ENCODE measurements around a stretch of chr6.

DNA sequence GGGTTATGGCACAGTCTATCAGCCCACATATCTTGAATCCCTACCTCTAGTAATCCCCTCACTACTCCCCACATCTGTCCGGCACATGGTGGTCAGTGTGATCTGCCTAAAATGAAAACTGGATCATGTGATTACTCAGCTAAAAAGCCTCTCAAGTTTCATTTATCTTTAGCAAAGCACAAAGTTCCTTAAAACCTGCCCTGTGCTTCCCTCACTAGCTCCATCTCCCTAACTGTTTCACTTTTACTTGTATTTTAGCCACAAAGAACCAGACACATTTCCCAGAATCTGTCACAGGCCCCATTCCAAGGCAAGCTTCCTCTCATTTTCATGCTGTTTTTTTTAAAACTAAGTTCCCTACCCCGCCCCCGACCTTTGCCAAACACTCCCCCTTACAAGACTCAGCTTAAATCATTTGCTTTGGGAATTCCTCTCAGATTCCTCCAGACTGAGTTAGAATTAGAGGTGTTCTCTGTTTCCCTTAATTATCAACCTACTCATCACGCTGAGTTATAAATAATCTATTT, 8.9 kb upstream of the IGF2R start:
- PRO-cap = no peak

- PRO-cap = no peak
These were observed 14.3 kb downstream of the IGF2R start for GRCh38 chr6:159983004-159983773.

GRCh38 chr6:159999024-159999603, 30.2 kb downstream of the IGF2R start:
- PRO-cap = no peak

DNA sequence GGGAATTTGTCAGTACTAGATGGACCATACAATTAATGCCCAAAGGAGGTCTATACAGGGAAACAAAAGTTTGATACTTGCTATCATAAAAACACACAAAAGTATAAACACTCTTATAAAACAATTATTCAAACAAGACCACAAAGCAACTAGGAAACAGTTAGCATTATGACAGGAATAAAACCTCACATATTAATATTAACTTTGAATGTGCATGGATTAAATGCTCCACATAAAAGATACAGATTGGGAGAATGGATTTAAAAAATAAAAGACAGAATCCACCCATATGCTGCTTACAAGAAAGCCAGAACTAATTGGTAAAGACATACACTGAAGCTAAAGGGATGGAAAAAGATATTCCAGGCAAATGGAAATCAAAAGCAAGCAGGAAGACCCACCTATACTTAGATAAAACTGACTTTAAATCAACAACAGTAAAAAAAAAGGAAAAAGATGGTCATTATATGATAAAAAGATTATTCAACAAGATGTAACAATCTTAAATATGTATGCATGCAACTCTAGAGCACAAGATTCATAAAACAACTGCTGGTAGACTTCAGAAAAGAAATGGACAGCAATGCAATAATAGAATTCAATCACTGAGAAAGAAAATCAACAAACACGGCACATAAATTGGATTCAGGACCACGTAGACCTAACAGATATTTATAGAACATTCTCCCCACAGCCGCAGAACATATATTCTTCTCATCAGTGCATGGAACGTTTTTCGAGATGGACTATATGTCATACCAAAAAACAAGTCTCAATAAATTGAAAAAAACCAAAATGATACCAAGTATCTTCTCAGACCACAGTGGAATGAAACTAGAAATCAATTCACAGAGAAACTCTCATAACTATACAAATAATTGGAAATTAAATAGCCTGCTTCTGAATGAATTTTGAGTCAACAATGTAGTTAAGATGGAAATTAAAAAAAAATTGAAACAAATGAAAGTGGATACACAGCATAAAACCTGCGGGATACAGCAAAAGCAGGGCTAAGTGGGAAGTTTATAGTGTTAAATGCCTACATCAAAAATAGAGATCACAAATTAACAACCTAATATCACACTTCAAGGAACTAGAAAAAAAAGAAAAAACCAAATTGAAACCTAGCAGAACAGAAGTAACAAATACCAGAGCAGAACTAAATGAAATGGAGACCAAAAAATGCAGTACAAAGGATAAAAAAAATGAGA, 49.3 kb downstream of the IGF2R start:
- PRO-cap = no peak

DNA sequence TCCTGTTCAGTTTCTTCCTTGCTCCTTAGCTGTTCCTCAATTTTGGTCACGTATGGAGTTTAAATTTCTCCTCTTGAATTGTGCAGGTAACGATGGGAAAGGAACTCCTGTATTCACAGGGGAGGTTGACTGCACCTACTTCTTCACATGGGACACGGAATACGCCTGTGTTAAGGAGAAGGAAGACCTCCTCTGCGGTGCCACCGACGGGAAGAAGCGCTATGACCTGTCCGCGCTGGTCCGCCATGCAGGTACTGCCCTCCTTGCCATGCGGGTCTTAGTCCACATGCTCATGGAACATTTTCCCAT, 71.5 kb downstream of the IGF2R start:
- PRO-cap = no peak

- PRO-cap = no peak
These were observed 74.0 kb downstream of the IGF2R start for GRCh38 chr6:160042698-160043402.

DNA sequence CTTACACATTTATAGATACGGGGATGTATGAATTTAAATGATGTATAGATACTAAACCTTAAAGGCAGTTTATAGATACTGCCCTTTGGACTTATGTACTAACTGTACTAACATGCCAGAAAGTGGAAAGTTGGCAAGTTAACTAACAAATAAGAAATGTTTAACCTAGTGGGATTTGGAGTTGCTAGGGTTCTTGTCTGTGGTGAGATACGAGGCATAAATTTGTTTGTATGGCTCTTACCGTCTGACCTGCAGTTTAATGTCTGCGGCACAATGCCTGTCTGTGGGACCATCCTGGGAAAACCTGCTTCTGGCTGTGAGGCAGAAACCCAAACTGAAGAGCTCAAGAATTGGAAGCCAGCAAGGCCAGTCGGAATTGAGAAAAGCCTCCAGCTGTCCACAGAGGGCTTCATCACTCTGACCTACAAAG, 62.9 kb upstream of the SLC22A1 start:
- PRO-cap = no peak

- PRO-cap = no peak
These were observed 27.6 kb upstream of the SLC22A1 start for GRCh38 chr6:160093852-160094497.

- PRO-cap = no peak
These were observed 42.6 kb upstream of the SLC22A2 start for GRCh38 chr6:160301269-160301603.

DNA sequence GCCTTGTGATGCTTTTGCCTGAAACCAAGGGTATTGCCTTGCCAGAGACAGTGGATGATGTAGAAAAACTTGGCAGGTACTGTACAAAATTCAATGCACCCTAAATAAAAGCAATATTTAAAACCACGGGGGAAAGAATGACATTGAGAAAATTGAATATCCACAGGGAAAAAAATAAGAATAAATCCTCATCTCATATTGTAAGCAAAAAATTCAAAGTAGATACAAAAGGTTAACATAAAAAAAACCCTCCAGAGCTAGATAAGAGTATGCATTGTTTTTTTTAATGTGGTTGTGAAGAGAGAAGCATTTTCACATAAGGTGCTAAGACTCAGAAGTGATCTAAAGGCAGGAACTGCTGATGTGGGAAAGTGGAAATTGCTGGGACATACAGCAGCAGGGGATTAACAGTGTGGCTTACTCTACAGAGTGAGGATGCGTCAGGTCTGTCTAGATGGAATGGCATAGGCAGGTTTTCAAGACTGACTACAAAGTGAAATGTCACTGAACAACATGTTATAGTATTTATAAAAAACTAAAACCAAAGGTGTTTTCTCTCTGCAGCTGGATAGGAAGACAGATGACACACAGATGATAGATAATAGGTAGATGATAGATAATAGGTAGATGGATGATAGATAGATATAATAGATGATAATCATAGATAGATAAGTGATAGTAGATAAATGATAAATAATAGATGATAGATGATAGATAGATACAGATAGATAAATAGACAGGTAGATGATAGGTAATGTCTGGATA, 99.7 kb downstream of the SLC22A3 start:
- PRO-cap = no peak

- PRO-cap = no peak
These were observed 153.0 kb downstream of the LPA start for GRCh38 chr6:160510876-160511662.

GRCh38 chr6:160707238-160707476, 5.1 kb downstream of the PLG start:
- PRO-cap = no peak

DNA sequence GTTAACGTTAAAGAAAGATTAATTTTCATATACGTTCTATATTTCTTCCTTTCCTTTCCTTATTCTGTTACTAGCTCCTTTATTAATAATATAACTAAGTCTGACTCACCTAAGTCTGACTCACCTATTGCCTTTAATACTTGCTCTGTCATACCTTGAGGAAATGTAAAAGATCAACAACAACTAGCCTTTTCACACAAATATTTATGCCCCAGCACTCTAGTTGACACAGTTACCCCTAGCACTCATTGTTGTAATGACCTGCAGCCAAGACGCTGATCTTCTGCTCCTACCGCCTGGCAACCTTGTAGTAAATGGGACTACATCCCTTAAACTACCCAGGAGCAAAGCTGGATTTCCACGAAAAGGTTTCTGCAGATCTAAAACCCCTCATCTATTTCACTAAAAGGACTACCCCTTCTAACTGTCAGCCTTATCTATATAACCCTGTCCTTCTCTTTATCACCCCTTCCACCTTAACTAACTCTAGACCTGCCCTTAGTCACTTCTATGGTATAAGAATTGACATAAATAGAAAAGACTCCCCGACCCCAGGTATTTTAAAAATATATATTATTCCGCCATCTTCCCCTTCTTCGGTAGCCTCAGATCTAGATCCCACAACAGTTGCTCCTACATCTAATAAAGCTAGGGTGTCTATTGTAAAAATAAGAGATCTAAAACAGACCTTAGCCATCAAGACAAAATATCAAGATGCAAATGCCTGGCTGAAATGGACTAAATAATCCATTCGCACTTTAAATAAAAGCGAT, 90.1 kb downstream of the PLG start:
- PRO-cap = no peak

GRCh38 chr6:161272422-161273195, 1.3 kb downstream of the AGPAT4 start:
- PRO-cap = unidirectional peak, plus-strand start at chr6:161272893

DNA sequence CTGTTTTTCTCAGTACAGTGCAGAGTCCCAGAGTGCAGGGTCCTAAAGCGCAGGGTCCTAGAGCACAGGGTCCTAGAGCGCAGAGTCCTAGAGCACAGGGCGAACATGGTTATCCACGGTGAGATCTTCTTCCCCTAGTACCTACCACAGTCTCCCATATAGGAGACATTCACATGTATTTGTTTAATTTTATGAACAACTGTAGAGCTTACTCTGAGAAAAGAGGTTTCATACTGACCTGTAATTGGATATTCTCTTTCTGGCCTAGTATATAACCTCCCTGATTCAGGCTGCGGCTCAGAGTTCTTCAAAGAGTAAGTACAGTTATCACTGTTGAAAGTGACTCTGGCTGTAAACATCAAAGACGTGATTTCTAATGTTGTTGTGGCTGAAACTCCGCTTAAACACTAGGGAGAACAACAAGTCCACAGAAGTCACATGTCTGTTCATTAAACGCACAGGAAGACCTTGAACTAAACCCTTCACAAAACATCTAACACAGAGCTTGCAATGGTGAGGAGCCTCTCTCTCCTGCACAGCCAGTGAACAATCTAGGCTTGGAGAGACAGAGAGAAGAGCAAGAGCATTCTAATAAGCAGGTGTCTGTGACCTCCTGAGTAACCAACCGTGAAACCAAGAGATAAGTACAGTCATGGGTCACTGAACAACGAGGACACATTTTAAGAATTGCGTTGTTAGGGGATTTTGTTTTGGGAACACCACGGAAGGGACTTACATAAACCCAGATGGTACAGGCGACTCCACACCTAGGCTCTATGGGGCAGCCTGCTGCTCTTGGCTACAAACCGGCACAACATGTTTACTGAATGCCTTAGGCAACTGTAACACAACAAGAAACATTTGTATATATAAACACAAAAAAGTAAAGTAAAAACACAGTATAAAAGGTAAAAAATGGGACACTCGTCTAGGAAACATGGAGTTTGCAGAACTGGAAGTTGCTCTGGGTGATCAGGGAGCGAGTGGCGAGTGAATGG, 249.3 kb downstream of the PRKN start:
- PRO-cap = no peak

- PRO-cap = no peak
These were observed 57.3 kb downstream of the PRKN start for GRCh38 chr6:162670136-162670837.

- PRO-cap = no peak
These were observed 29.2 kb downstream of the PRKN start for GRCh38 chr6:162698370-162698838.

GRCh38 chr6:163053894-163054471, 326.2 kb downstream of the PACRG start:
- PRO-cap = no peak

GRCh38 chr6:163231926-163232550, 182.5 kb upstream of the QKI start:
- PRO-cap = no peak

DNA sequence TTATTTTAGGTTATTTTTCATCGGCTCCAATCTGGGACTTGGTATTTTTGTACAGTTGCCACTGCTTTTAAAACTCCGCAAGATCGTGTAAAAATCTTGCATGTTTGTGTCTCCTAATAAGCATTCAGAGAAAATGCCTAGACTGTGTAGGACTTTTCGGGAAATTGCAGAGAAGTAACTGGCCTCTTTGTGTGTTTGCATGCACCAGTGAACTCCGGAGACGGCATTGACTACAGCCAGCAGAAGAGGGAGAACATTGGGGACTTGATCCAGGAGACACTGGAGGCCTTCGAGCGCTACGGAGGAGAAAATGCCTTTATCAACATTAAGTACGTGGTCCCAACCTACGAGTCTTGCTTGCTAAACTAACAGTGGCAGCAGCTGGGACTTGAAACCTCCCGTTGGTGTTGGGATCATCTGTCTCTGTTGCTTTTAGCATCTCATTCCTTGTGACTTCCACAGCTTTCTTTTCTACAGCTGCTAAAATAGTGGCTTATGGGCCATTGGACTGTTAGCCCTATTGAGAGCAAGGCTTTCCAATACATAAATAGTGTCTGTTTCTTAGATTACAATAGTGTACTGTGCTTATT, 99.8 kb upstream of the QKI start:
- PRO-cap = no peak

Measured in anterior vena cava (tissue), 1 donor.